Peripheral blood mononuclear cell (primary cell): ENCODE measurements around the genes ZDHHC22 and TMED8.

GRCh38 chr14:76924400-76925118, 98.4 kb downstream of the LRRC74A start:
- PRO-cap, 8 experiments: no peak in any of the 8 experiments

- PRO-cap, 8 experiments: peak in 7 of 8 experiments; most common plus-strand start chr14:76930272 (in 2); most common minus-strand start chr14:76930173 (in 6)
Observed at GRCh38 chr14:76930056-76930440, 98.5 kb downstream of the IRF2BPL start.

DNA sequence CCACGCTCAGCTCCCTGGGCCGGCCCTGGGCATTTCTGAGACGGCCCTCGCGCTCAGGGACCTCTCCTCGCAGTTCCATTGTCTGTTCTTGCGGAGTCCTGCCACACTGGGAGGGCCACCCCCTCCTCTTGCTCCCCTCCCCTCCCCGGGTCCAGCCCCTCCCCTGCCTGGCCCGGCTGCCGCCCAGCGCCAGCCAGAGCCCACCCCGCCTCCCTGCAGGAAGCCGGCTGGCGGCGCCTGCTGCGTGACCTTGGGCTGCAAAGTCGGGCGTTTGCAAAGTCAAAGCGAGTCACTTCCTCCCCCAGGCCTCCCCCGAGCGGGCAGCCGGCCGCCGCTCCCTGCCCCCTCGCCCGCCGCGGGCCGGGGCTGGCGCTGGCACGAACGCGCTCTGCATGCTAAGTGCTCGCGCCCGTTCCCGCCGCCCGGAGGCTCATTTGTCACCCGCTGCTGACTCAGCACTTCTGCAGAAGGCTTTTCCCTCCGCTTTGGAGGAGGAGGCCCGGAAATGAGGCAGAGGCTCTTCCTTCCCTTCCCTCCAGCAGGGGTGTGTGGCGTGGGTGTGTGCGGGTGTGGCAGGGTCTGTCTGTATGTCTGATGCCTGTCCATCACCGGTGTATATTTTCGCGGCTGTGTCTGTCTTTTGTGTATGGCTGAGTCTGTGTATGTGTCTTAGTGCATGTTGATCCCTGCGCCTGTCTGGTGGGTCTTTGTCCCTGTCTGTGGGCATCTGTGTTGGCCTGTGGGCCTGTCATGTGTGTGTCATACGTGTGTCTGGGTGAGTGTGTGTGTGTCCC, 72.0 kb downstream of the IRF2BPL start:
- PRO-cap, 8 experiments: peak in 8 of 8 experiments; most common plus-strand start position 292 of the sequence (in 5); most common minus-strand start position 75 of the sequence (in 3)

DNA sequence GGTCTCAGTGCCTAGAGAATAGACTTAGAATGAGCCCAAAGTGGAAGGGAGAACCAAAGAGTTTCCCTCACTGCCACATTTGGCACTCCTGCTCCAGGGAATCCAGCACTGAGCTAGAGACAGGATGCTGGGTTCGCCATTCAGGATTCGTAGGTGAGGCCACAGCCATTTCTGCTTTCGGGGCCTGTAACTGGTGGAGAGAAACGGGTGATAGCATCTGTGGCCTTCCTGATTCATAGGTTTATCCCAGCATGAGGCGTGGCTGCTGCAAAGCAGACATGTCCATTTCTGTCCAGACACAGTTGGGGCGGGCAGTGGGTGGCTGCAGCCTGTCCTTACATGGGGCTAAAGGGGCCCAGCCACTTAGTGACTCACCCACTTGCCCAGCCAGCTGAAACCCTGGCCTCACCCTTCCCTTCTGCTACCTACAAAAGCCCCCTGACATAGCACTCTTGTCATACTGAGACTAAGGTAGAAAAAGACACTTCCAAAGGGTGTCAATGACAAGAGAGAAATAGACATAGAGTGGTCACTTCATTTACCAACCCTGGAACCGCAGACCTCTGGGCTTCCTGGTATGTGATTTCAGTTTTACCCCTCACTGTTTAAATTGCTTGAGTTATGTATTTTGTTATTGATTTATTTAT, 69.2 kb downstream of the IRF2BPL start:
- PRO-cap, 8 experiments: no peak in any of the 8 experiments

DNA sequence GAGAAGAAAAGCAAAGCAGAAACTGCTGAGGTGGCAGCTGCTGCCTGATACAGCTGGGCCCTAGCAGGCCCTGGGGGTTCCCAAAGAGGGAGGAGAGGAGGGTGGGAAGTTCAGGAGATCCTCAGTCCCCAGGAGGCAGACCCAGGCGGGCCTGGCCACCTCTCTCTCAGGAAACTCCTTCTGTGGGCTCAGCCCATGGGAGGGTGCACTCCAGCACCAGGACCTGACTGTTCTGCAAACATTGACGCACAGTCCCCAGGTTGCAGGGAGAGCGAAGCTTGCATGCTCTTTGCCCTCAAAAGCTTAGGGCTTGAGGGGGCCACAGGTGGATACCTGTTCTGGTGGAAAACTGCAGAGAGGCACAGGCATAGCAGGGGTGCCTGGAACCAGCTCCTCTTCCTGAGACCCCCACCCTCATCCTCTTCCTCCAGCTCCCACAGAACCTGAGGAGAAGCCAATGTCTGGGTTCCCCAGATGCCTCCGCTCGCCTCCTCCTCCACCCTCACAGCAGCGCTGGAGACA, 29.5 kb downstream of the IRF2BPL start:
- PRO-cap, 8 experiments: no peak in any of the 8 experiments

DNA sequence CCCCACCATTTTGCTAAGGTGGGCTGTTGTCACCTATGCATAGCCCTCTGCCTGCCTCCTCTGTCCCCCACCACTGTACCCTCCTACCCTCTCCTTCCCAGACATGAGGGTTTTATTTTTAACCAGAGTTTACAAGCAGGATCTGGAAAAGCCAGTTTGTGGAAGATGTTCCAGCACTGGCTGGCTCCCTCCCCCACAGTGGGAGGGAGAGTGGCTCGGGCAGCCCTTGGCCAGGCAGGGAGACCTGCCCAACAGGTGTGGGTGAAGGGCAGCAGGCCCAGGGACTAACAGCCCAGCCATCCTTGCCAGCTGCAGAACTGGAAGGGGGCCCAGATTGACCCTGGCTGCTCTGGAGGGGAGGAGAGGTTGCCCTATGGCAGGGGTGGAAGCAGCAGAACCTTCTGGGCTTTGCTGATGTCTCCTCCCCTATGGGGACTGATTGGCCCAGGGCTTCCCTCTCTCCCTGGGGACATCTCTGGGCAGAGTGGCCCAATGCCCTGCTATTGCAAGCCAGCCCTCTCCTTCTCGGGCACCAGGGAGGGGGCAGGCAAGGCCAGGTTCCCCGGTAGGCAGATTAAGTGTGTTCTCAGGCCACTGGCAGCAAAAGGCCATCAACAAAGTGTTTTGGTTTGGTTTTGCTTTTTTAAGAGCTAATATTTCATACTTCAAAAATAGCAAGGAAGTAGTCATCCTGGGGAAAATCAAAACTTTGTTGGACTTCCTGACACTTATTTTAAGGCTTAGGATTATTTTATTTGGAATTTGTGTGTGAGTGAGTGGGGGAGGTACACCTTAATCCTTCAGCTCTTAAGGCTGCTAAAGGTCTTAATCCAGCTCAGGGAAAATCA, 20.4 kb downstream of the IRF2BPL start:
- PRO-cap, 8 experiments: no peak in any of the 8 experiments

GRCh38 chr14:77026626-77027186, 1.8 kb downstream of the IRF2BPL start:
- PRO-cap, 8 experiments: peak in 3 of 8 experiments; most common minus-strand start chr14:77027130 (in 2)

DNA sequence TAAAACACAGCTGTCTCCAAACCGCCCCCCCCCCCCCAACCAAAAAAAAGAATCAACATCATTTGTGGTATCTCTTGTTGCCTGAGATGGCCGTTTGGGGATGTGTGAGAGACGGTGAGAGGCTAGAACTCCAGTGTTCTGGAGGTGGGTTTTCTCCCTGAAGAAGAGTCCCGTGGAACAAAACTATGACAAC, 3.7 kb upstream of the IRF2BPL start:
- PRO-cap, 8 experiments: no peak in any of the 8 experiments

- PRO-cap, 8 experiments: no peak in any of the 8 experiments
Observed at GRCh38 chr14:77123343-77124155, 18.0 kb downstream of the ZDHHC22 start.

DNA sequence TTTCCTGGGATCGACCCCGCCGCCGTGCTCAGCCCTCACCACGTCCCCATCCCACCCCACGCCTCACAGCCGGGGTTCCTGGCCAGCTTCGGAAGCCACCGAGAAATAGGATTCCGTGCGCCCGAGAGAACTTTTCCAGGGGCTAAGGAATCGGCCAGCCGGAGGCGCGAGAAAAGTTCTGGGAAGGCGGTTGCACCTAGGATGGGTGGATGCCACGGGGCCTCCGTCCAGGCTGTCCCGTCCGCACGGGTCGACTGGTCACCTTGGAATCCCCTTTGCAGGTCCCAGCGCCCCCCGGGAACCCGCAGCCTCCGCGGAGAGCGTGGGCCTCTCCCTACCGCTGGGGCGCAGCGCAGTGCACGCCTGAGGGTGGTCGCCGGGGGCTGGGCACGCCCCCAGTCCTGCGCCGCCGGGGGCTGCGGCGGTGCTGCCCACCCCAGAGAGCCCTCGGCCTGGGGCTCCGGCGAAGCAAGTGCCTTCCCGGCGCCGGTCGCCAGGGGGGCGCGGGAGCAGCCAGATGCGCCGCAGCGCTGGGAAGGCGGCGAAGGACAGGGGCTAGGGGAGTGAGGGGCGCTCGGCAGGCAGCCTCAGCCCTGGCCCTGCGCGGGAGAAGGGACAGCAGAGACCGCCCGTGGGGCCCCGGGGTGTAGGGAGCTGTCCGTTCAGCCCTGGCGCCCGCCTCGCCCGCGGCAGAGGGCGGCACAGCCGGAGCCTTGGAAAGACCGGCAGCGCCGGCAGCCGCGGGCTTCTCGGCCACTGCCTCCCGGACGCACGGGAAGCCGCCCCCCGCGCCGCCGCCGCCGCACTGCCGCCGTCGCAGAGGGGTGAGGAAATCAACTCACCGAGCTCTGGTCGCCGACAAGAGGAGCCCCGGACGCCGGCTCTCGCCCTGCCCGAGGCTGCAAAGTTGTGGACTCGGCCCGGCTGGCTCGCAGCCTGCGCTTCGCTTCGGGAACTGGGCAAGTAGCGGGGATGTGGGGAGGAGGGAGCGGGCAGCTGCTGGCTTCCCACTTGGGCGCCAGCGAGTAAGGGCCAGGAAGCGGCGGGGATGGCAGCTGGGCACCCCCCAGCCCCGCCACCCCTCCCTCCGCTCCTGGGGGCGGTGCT, at the start of gene ZDHHC22:
Gene ZDHHC22, minus strand, starts transcription at position 1,031 of the 1,107 bp plus-strand sequence.
- PRO-cap, 8 experiments: no peak in any of the 8 experiments

GRCh38 chr14:77320051-77320394, 660 bp downstream of the POMT2 start:
- PRO-cap, 8 experiments: peak in 7 of 8 experiments; most common minus-strand start chr14:77320305 (in 7)

GRCh38 chr14:77376424-77377638, at the start of gene TMED8:
TSS of gene TMED8 (minus strand) at chr14:77377094.
- PRO-cap, 8 experiments: peak in 8 of 8 experiments; most common plus-strand start chr14:77377133 (in 1); most common minus-strand start chr14:77377094 (in 7)

DNA sequence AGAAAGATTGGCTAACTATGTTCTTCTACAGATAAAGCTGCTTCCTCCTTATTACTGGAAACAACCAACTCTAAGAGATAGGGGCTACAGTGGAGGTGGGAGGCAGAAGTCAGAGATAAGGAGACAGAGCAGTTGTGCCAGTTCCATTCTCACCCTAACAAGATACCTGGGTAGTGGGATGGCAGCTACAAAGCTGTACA, 16.1 kb downstream of the NOXRED1 start:
- PRO-cap, 8 experiments: no peak in any of the 8 experiments

- PRO-cap, 8 experiments: peak in 5 of 8 experiments; most common plus-strand start chr14:77458689 (in 1); most common minus-strand start chr14:77458516 (in 3)
Observed at GRCh38 chr14:77458344-77458964, 561 bp downstream of the AHSA1 start.

DNA sequence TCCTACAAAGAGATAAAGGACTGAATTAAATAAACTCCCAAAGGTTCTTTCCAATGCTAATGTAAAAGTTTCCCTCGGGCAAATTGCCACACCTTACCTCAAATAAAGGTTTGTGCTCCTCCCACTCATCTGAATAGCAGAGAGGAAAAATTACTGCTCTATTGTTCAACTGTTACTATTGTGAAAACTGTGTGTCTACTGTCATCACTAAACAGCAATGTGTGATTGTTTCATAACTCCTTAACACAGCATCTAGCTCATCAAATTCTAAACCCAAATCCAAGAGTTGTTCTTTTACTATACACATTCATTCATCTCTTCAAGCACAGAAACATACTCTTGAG, 3.2 kb downstream of the SPTLC2 start:
- PRO-cap, 8 experiments: no peak in any of the 8 experiments

DNA sequence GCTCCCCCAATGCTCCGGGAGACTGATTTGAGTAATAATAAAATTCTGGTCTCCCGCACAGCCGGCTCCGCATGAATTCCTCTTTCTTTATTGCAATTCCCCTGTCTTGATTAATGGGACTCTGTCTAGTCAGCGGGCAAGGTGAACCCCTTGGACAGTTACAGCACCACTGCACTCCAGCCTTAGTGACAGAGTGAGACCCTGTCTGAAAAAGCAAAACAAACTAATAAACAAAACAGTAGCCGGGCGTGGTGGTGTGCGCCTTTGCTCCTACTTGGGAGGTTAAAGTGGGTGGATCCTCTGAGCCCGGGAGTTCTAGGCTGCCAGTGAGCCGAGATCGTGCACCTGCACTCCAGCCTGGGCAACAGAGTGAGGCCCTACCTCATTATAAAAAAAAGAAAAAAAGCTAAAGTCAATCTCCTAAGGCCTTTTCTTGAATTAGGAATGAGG, 24.7 kb upstream of the SPTLC2 start:
- PRO-cap, 8 experiments: peak in 1 of 8 experiments; most common plus-strand start position 233 of the sequence (in 1); most common minus-strand start position 171 of the sequence (in 1)

DNA sequence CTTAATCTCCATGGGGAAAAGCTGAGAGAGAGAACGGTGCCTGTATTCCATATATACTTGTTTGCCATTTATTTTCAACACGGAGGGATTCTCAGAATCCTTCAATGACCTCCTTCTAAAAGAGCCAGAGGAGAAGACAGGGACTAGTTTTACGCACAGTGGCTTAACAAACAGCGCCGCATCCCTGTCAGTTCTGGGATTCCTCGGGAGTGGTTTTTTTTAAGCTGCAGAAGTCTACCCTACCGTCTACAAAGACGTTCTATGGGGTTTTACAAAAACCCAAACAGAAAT, 622 bp downstream of the ALKBH1 start:
- PRO-cap, 8 experiments: peak in 1 of 8 experiments; most common minus-strand start position 199 of the sequence (in 1)

GRCh38 chr14:77763858-77764339, 2.9 kb upstream of the SNW1 start:
- PRO-cap, 8 experiments: no peak in any of the 8 experiments

DNA sequence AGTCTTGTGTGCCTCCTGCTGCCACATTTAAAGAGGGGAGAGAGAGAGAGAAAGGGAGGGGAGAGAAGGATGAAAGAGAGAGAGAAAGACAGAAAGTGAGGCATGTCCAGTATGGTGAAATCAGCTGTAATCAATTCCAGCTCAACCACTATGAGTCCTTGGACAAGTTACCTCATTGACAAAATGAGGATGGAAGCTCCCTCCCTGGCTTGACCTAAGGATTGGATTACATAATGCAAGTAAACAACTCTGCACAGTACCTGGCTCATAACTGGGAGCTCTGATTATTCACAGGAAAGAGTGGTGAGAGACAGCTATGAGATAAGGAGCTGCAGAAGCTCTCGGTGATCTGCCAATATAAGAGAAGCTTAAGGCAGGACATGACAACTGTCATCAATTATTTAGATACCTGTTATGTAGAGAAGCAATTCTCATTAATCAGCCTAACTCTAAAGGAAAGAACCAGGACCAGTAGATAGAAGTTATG, 791.7 kb downstream of the DIO2 start:
- PRO-cap, 8 experiments: no peak in any of the 8 experiments

DNA sequence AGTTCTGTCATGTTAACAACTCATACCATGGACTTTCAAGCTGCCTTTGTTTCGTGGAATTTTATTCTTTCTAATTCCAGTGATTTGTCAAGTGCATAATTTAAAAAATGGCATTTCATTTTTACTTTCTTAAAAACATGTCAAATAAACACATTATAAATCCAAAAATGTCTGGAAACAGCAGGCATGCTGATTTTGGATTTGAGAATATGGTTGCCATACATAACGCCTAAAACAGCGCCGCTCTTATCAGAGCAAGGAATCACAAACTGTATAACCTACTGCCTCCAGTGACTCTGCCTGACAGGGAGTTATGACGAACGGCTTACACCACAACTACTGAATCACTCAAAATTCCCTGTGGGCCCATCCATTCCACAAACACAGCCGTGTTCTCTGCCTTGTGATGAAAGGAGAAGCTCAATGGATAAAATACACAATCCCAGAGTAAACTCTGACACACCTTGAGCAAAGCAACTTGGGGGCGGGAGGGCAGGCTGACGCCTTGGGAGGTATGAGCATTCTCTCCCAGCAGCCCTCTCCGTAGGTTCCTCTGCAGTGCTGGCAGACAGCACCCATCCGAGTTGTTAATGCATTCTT, 4.3 kb upstream of the DIO2 start:
- PRO-cap, 8 experiments: no peak in any of the 8 experiments